Hair follicular keratinocyte (primary cell): ENCODE data around the genes TPRN, CYSRT1 and FAM166A.

- RAMPAGE, long total RNA: no peak
These were observed 41.3 kb upstream of the NOTCH1 start for GRCh38 chr9:136586982-136587651.

DNA sequence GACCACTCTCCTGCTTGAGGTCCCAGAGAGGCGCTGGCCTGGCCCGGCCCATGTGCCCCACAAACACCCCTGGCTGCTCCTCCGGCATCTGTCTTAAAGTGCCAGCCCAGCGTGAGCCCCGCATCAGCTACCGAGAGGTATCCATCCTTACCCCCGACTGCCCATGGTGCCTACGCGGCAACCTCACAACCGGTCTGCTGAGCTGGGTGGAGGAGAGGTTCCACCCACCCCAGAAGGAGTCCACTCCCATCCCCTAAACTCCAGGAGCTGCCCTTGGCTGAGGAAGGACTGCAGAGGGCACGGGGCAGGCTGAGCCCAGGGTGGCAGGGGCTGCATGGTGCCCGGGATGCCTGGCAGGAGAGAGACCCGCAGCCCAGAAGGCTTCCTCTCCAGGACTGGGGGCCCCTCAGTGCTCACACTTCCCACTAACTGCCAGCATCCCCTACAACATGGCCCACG, 15.7 kb upstream of the EGFL7 start:
- RAMPAGE, long total RNA: no peak

GRCh38 chr9:136672393-136672789, 9.7 kb downstream of the EGFL7 start:
- RAMPAGE, long total RNA: no peak

DNA sequence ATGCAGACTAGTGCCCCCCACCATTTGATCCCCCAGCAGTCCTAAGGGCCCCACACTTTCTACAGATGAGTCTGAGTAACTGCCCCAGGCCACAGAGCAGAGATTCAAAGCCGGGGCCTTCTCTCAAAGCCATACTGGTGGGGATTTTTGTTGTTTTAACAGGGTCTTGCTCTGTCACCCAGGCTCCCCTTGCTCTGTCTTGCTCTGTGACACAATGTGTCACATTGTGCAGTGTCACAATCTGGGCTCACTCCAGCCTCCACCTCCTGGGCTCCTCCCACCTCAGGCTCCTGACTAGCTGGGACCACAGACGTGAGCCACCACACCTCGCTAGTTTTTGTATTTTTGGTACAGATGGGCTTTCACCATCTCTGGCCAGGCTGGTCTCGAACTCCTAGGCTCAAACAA, 8.7 kb downstream of the AGPAT2 start:
- RAMPAGE, long total RNA: no peak

GRCh38 chr9:136694197-136694857, 7.1 kb upstream of the AGPAT2 start:
- RAMPAGE, long total RNA: no peak

DNA sequence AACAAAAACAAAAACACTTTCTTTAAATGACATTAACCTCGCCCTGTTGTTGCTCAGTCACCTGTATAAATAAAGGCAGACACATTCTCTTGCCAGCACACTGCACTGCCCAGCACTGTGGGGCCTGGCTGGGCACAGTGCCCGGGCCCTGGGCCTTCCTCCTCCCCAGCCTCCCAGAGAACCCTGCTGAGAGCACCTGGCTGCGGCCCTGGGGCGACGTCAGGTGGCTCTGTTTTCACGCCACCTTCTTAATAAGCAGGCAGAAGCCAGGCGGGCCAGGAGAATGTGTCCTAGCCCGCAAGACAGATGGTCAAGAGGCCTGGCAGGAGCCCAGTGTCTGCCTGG, 8.1 kb upstream of the AGPAT2 start:
- RAMPAGE, long total RNA: no peak

GRCh38 chr9:136715691-136716324, 3.4 kb downstream of the DIPK1B start:
- RAMPAGE, long total RNA: no peak

DNA sequence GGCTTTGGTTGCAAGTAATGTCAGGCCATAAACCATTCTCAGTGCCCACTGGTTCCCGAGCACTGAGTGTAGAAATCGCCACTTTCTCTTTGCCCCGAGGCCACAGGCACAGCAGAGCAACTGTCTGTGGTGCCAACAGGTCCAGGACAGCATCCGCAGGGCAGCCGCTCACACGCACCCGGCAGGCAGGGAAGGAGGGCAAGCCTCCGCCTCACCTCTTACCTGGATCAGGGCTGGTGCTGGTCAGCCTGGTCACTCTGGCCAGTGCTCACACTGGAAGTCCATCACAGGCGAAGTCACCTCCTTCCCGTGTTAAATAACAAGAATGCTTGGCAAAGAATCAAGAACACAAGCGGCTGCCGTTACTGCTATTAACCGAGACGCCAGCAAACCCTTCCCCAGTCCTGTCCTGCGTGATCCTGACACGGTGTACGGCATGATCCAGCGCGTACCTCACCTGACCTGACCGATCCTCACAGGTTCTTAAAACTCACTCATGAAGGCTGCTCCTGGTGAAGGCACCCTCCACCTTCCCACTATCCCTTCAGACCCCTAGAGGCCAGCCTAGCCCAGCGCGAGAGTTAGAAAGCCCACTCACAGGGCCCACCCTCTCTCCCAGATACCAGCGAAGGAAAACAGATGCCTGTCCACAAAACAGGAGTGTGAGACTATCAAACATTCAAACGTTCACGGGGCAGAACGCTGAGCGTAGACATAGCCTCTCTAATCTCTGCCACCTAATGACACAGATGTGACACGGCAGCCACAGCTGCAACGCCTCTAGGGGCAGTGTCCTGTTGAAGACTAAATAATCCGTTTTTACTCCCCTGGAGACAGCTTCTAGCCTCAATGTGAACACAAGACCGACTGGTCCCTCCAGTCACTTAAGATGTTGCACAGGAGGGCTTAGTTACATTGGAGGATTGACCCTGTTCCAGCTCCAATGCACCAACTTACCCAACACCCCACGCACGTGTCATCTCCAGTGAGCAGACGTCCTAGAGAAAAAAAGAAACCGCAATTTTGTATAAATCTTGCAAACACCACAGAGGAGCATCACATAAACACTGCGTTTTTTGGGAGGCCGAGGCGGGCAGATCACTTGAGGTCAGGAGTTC, 14.1 kb downstream of the DIPK1B start:
- RAMPAGE, long total RNA: no peak

DNA sequence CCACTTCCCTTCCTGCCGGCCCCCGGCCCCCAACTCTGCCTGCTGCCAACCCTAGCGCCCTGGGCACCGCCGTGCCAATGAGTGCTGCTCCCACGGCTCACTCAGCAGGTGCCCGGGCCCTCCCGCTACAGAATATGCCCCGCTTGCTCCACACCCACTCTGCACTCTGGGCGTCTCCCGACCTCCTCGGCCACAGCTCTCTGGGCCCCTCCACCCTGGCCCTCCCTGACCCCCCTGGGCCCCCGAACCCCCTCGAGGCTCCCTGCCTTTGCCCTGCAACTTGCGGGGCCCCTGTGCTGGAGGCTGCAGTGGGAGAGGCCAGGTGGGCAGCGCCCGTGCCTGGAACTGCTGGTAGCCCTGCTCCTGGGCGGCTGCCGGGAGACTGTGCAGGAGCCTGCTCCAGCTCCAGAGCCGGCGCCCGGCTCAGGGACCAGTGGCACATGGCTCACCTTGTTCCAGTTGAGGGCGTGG, 367 bp downstream of the LCN10 start:
- RAMPAGE, long total RNA: no peak

- RAMPAGE, long total RNA: no peak
These were observed 9.2 kb downstream of the RABL6 start for GRCh38 chr9:136816899-136817330.

DNA sequence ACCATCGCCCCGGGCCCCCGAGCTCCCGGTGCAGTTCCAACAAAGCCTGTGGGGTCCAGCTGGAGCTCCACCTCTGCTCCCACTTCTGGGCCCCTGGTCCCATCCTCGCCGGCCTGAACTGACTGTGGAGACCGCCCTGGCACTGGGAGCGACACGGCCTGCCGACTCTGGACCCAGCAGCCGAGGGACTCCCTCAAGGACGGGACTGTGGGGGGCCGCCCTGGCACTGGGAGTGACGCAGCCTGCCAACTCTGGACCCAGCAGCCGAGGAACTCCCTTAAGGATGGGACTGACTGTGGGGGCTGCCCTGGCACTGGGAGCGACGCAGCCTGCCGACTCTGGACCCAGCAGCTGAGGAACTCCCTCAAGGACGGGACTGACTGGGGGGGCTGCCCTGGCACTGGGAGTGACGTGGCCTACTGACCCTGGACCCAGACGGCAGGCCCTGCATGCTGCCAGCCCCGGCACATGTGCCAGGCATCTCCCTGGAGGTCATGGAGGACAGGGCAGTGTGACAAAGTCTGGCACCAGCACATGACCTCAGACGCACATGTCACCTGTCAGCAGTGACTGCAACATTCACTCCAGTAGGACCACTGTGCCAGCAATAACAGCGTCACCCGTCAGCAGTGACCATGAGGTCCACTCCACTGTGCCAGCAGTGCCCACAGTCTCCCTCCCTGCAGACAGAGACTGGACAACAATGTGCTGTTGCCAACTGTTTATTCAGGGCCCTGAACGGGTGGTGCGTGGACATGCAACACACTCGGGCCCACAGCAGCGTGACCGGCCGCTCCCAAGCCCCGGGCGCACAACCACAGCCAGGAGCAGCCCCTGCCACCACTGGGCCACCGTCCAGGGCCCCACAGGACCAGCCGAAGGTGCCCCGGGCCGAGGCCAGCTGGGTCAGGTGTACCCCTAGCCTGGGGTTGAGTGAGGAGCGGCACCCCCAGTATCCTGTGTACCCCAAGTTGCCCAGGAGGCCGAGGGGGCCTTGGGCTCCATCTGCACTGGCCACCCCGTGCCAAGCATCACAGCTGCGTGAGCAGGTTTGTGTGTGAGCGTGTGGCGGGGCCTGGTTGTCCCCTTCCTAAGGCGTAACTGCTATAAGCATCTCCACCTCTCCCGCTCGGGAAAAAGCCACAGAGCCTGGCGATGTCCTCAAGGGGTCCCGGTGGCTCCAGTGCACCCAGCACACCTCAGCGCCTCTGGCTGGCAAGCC, 4.4 kb downstream of the FBXW5 start:
- RAMPAGE, long total RNA: no peak

- RAMPAGE, long total RNA: no peak
These were observed 3.2 kb downstream of the LCNL1 start for GRCh38 chr9:136986048-136986315.

GRCh38 chr9:136995526-136996191, 709 bp downstream of the CLIC3 start:
- RAMPAGE, long total RNA: no peak

DNA sequence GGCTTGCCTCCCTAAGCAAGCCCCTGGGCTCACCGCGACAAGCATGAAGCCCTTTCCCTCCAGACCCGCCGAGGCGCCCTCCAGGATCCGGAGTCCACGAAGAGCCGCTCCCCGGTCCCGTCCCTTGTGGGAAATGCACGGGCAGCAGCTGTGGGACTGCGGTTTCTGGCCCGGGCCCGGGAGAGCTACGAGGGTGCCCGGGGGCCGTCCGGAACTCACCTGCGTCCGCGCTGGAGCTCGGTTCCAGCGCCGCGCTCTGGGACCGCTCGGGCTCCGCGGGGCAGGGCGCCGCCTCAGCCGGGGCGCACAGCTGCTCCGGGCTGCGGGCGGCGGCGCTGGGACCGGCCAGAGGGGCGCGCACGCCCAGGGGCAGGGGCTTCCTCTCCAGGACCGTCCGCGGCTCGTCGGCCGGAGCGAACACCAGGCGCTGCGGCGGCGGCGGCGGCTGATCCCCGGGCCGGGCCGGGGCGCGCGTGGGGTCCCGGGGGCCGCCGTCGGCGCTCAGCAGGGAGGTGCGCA, 627 bp downstream of the SAPCD2 start:
- RAMPAGE, long total RNA: no peak

GRCh38 chr9:137168880-137169809, 706 bp downstream of the LRRC26 start:
- RAMPAGE, long total RNA: no peak

DNA sequence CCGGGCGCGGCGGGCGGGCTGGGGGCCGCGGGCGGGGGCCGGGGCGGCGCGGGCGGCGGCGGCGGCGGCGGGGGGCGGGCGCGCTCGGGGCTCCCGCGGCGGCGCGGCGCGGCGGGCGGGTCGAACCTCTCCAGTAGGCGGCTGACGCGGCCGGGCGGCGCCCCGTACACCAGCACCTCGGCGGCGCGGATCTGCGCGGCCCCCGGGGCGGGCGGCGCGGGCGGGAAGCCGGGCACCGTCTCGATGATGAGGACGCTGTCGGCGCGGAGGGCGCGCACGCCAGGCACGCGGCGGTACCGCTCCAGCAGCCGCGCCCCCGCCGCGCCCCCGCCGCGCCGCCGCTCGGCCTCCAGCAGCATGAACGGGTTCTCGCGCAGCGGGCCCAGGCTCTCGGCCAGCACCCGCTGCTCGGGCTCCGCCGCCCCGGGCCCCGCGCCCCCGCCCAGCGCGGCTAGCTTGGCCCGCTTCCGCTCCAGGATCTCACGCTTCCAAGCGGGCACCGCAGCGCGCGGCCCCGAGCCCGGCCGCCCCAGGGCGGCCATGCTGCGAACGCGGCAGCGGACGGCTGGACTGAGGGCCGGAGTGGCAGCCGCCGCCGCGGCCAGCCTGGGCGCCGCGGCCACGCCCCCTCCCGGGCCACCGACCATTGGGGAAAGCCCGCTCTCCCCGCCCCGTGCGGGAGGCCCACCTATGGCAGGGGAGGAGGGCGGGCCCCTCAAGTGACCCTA, at the start of gene TPRN:
TSS of gene TPRN (minus strand) at position 572 of the 728 bp plus-strand sequence.
- RAMPAGE, long total RNA: no peak

GRCh38 chr9:137221364-137222165, 475 bp downstream of the RNF208 start:
- RAMPAGE, long total RNA: no peak

DNA sequence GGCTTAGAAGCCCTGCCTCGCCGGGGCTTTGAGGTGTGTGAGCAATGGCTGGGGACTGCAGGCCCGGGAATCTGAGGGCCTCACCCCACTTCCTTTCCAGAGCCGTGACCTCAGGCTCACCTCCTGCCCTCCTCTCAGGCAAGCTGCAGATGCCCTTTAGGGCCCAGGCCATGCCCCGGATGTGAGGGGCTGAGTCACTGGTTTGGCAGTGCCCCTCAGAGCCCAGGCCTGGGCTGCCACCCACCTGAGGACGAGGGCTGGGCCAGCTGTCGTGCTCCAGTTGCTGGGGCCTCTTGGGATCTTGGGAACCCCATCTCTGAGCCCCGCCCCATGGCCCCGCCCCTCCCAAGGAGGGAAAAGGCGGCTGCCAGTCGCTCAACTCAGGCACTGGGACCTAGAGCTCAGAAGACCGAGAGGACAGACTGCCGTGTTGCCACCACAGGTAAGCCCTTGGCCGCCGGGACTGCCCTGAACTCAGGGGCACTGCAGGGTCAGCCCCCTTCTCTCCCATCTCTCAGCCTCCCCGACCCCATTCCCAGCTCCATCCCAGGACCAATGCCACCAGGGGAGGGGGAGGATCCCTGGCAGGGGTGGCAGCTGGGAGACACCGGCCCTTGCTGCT, at the start of gene CYSRT1:
TSS of gene CYSRT1 (plus strand) at position 383 of the 622 bp plus-strand sequence.
- RAMPAGE, long total RNA: no peak

DNA sequence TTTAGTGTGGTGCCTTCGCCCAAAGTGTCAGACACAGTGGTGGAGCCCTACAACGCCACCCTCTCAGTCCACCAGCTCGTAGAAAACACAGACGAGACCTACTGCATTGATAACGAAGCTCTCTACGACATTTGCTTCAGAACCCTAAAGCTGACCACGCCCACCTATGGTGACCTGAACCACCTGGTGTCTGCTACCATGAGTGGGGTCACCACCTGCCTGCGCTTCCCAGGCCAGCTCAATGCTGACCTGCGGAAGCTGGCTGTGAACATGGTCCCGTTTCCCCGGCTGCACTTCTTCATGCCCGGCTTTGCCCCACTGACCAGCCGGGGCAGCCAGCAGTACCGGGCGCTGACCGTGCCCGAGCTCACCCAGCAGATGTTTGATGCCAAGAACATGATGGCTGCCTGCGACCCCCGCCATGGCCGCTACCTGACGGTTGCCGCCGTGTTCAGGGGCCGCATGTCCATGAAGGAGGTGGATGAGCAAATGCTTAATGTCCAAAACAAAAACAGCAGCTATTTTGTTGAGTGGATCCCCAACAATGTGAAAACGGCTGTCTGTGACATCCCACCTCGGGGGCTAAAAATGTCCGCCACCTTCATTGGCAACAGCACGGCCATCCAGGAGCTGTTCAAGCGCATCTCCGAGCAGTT, 1.8 kb downstream of the TUBB4B start:
- RAMPAGE, long total RNA: no peak

DNA sequence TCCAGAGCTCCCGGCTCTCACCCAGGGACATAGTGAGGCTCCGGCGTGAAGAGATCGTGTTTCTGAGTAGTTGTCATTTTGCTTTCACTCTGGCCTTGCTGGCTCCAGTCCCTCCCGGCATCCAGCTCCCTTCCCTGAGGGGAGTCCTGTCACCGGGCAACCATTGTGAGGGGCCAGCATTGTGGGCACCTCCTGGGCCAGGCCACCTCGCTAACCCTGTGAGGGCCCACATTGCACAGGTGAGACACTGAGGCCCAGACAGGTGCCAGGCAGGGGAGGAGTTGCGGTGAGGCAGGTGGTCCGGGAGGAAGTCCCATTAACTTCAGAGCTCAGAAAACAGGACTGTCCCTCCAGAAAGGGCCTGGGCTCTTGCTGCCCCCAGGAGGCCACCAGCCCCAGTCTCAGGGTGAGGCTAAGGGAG, at the start of gene FAM166A:
TSS of gene FAM166A (minus strand) at position 113 of the 421 bp plus-strand sequence.
- RAMPAGE, long total RNA: no peak